ENCODE results near the gene DSC3.

- PRO-cap, result no peak
- RAMPAGE, long total RNA, 4 experiments, result no peak in any of the 4 experiments
Measured at GRCh38 chr18:24397952-24398290, 297 bp upstream of the OSBPL1A start.

DNA sequence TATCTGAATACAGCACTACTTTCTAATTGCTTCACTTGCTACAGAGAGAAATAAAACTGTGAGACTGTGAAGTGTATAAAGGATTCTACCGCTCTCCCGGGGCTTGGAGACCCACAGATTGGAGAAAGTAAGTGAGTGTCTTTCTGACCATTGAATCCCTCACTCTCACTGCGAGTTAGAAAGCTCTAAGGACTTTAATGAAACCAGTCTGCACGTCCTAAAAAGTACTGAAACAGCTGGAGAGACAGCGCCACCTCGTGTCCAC lies 266.1 kb downstream of the HRH4 start:
- PRO-cap, result no peak
- RAMPAGE, long total RNA, 4 experiments, result no peak in any of the 4 experiments

DNA sequence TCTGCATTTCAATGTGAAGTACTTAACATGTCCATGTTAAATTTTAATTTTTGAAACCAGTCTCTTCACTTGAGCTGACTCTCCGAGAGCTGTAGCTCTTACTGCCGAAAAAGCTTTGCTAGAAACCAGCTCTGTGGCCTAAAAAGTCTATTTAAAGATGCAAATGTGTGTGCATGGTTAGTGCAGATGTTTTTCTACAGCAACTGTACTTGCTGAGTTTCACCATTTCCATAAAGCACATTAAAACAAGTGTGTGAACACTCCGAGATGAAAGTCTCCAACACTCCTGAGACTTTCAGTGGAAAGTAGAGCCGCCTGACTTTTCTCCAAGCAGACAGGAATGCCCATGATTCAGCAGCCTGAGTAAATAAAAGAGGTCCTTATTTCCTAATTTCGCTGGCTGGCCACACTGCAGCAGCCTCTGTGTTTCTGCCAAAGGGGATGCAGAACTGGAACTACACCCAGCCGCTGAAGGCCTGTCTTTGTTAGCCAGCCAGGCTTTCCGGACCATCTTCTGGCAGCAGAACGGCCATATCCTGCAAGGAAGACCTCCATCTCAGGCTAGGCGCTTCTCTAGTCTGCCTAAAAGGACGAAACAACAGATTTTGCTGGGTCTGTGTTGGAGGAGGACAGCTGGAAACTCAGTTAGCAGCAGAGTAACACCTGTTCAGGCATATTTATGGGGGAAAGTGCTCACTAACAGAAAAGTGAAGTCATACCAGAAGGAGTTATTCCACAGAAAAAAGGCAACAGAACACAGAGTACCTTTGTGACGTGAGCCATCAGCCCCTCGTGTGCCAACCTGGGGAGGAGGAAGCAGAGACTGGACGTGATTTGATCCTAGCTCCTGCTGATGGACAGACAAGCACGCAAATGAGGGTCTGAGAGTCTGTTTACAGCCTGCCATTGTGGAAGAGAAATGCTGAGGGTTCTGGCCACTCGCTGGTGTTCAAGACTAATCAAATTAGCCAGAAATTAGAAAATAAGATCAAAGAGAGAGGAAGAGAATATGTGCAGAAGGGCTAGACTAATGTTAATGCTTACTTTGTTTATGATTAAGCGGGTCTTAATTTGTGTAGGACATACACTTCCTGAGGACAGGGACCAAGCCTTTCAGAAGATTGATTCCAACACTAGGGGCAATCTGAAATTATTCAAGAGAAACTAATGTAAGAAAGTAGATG lies 120.9 kb downstream of the ZNF521 start:
- PRO-cap, result no peak
- RAMPAGE, long total RNA, 4 experiments, result no peak in any of the 4 experiments

GRCh38 chr18:25466981-25467835 lies 115.2 kb upstream of the ZNF521 start:
- PRO-cap, result no peak
- RAMPAGE, long total RNA, 4 experiments, result no peak in any of the 4 experiments

DNA sequence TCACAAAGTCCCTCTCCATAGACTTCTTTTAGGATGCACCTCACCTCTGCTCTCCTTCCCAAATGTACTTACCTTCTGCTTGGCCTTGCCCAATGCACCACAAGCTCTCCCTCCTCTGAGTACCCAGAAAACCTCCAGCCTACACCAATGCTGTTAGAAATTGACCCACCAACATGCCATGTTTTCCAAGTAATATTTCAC lies 359.5 kb upstream of the ZNF521 start:
- PRO-cap, result no peak
- RAMPAGE, long total RNA, 4 experiments, result no peak in any of the 4 experiments

- PRO-cap, result no peak
- RAMPAGE, long total RNA, 4 experiments, result no peak in any of the 4 experiments
Measured at GRCh38 chr18:26225331-26225886, 836 bp upstream of the TAF4B start.

- PRO-cap, result no peak
- RAMPAGE, long total RNA, 4 experiments, result no peak in any of the 4 experiments
Measured at GRCh38 chr18:26455129-26455865, 93.1 kb downstream of the KCTD1 start.

- PRO-cap, result no peak
- RAMPAGE, long total RNA, 4 experiments, result no peak in any of the 4 experiments
Measured at GRCh38 chr18:26511211-26512091, 36.9 kb downstream of the KCTD1 start.

DNA sequence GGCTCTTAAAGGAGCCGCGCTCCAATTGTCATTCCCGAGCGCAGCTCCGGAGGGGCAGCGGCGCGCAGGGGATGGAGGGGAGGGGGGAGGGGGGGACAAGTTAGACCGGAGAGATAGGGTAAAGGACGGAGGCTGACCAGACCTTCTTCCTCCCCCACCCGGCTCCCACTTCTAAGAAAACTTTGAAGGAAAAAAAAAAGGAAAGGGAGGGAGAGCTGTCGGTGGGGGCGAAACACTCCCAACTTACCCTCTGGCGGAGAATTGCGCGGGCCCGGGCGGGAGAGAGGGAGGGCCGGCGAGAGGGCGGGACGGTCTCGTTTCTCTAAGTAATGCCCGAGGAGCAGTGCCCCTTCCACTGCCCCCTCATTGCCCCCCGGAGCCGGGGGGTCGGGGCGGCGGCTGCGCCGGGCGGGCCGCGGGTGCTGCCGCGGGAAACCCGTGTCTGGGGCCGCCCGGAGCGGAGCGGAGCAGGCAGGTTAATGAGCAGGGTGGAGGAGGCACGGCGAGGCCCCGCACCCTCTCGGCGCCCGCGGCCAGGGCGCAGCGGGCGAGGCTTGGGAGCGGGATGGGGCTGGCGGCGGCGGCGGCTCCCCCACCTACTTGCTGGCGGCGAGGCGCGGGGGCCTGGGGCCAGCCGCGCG lies 411 bp upstream of the KCTD1 start:
- PRO-cap, result no peak
- RAMPAGE, long total RNA, 4 experiments, result no peak in any of the 4 experiments

DNA sequence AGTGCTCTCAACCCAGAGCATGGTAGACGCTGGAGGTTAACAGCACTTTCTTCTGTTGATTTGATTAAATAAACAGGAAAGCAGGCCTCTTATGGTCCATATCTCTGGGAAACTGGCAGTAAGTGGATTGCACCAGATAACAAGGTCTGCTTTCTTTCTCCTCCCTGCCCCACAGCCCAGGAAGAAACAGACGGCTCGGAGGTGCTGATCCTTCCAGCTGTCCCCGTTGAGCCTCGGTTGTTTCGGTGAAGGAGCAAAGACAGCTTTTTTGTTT lies 100.8 kb upstream of the KCTD1 start:
- PRO-cap, result no peak
- RAMPAGE, long total RNA, 4 experiments, result no peak in any of the 4 experiments

DNA sequence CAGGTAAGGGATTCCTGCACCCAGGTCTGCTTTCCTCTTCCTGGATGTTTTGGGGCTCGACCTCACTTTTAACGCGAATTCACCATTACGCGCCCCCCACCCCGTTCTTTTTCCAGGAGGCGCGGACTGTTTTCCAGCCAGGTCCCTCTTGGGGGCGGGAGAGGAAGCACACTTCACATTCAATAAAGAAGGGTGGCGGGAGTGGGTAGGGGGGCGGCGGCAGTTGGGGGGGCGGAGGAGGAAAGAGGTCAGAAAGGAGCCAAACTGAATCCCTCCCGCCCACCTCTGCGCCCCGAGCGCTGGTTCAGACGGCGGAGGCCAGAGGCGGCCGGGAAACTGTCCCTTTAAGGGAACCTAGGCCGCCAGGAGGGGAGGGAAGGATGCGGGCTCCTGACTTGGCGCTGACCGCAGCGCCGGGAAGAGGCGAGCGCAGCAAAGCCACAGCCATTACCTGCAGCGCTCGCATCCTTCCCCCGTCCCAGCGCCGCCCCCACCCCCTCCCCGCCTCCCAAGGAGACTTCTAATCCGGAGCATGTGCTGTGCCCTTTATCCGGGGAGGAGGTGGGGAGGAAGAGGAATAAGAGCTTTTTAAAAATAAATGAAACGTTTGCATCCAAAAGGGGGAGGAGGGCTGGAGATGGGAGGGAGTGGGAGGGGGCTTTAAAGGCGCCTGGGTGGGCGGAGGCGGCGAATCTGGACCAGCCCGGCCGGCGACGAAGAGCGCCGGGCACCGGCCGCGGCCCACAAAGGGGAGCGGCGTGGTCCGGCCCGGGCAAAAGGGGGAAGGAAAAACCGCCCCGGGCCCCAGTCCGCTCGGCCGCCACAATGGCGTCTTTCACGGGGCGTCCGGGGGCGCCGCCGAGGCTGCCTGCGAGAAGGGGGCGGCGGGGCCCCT lies 107.7 kb upstream of the KCTD1 start:
- PRO-cap, result no peak
- RAMPAGE, long total RNA, 4 experiments, result no peak in any of the 4 experiments

DNA sequence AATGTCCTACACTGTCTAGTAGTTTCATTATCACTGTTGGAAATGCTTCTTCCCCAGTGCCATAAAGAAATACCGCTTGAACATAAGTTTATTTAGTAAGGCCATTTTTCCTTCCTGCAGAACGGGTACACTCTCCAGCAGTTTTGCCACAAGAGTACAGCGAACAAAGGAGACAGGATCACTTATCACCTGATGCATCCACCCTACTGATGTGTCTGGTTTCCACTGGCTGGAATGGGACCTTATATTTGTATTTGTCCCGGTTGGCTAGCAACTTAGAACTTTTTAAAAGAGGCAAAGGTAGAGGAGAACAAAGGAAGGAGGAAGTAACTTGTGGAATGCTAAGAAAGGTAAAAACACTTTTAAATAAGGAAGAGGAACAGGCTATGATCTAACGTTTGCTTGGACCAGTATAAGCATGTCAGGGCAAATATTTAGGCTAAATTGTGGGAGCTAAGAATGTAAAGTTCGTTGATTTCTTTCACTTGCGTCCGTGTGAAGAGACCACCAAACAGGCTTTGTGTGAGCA lies 46.2 kb upstream of the CHST9 start:
- PRO-cap, result no peak
- RAMPAGE, long total RNA, 4 experiments, result no peak in any of the 4 experiments

- PRO-cap, result no peak
- RAMPAGE, long total RNA, 4 experiments, result no peak in any of the 4 experiments
Measured at GRCh38 chr18:27605326-27605606, 420.2 kb upstream of the CHST9 start.

GRCh38 chr18:27951052-27952000 lies 225.6 kb downstream of the CDH2 start:
- PRO-cap, result no peak
- RAMPAGE, long total RNA, 4 experiments, result no peak in any of the 4 experiments

GRCh38 chr18:29067973-29068219 lies 891.0 kb upstream of the CDH2 start:
- PRO-cap, result no peak
- RAMPAGE, long total RNA, 4 experiments, result no peak in any of the 4 experiments

- PRO-cap, result no peak
- RAMPAGE, long total RNA, 4 experiments, result no peak in any of the 4 experiments
Measured at GRCh38 chr18:31024113-31024570, 18.4 kb downstream of the DSC3 start.

DNA sequence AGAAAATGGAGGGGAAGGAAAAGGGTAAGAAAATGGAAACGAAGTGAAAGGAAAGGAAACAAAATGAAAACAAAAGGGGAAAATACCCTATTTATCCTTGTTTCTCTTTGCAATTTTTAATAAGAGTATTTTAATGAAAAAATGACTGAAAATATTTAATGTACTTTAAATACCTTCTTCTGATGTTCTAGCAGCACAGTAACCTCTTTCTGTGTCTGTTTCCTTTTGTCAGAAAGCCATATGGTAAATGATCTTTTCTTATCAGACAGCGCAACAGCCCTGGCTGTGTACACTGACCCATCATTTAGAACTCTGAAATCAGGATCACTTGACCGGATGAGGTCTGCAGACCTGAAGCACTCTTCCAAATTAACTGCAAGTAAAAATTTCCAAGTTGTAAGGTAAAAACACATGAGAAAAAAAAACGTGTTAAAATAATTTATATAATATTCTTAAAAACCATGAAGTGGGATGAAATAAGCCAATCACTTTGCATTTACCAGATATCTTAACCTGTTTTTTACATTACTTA lies 11.7 kb downstream of the DSC3 start:
- PRO-cap, result no peak
- RAMPAGE, long total RNA, 4 experiments, result start-site peak on the minus strand in 1 of 4 experiments, centred at position 285 of the sequence, 78 reads per replicate

DNA sequence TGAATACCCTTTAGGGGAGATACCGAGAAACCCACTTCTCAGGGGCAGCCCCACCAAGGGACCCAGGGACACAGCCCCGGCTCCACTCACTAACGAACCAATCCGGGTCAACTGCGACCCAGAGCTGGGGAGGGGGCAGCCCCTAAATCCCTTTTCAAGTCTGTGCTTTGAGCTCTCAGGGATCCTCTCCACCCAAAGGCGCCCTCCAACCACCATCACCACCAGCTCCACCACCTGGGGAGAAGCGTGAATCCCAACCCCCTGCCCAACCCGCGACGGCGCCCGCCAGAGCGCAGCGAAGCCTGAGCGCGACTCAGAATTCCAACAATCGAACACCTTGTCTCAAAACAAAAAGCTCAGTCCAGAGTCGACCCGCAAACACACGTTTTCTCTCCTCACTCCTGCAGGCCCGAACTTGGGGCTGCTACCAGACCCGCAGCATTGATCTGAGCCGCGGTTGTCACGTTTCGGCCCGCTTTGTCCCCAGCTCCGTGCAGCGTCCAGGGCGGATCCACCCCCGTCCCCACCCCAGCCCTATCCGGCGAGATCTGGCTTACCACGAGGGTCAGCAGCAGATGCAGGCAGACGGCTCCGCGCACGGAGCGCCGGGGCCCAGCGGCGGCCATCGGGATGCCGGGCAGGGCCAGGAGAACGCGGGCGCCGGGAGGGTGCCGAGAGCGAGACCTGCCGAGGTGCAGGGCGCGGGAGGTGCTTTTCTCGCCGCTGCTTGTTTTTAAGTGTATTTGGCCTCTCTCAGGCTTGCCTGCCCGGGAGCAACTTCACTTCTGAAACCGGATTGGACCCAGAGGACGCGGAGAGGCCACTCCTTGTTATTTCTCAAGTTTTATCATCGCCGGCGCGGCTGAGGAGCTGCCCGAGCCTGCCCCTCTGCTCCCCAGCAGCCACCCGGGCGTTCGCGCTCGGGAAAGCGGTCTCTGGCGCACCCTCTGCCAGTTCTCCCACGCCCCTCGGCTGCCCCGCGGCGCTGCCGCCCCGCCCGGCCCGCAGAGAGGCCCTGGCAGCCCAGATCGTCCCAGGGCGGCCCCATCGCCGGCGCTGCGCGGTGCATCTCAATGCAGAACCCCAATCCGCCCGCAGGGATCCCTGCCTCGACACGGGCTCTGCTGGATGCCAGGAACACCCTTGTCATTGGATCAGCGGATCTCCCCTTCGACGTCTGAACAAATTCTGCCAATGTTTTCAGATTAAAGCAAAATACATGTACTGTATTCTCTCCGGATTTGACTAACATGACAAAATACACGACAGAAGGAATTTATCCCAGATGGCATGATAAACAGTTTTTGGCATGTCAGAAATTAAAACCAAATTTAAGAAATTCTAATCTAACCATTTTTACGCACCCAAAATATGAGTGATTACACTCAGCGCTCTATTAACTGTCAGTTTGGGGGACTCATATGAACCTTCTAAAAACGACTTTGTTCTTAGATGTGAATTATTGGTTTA lies at the start of gene DSC3:
TSS of gene DSC3 (minus strand) at position 708 of the 1,470 bp plus-strand sequence.
- PRO-cap, result no peak
- RAMPAGE, long total RNA, 4 experiments, result start-site peak on the minus strand in 3 of 4 experiments, centred at positions 684 to 916 of the sequence, 5 to 433 reads per replicate

GRCh38 chr18:31204951-31205226 lies 42.2 kb upstream of the DSC1 start:
- PRO-cap, result no peak
- RAMPAGE, long total RNA, 4 experiments, result no peak in any of the 4 experiments

DNA sequence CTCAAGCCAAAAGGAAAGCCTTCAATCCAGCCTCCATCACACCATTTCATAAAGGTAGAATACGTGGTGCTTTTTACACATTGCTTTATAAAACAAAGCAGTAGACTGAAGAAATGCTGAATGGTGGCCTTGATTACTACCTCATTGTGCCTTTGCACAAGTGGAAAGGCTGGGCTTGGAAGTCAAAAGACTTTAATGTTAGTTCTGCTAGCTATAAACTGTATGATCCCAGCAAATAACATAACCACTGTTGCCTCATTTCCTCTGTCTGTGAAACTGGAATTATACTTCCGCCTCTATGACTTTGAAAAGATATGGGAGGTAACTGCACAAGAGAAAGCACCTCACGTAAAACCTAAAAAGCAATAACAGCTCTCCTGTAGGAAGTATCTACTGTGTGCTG lies 43.4 kb upstream of the DSC1 start:
- PRO-cap, result no peak
- RAMPAGE, long total RNA, 4 experiments, result no peak in any of the 4 experiments

Data from omental fat pad (tissue), 4 donors.